PC-3 (cell line): ENCODE data around the gene SLC39A3.

- RAMPAGE, long total RNA: no peak
Observed at GRCh38 chr19:2135517-2135906, 15.9 kb downstream of the AP3D1 start.

- RAMPAGE, long total RNA: no peak
Observed at GRCh38 chr19:2164326-2164961, 711 bp downstream of the DOT1L start.

DNA sequence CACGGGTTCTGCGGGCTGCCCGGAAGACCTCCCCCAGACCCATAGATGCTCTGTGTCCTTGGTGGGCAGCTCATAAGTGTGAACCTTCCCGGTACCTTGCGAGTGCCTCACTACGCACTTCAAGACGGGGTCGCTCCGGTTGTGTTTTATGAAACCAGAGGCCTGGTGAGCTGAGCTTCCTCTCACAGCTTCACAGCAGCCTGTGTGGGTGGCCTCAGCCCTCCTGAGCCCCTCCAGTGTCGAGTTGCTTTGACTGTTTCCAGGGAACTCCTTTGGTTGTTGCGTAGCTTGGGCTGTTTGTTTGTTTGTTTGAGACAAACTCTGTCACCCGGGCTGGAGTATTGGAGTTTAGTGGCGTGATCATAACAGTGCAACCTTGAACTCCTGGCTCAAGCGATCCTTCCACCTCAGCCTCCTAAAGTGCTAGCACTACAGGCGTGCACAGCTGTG, 10.0 kb downstream of the DOT1L start:
- RAMPAGE, long total RNA: no peak

- RAMPAGE, long total RNA: no peak
Observed at GRCh38 chr19:2180755-2181314, 17.1 kb downstream of the DOT1L start.

- RAMPAGE, long total RNA: no peak
Observed at GRCh38 chr19:2189423-2190048, 25.8 kb downstream of the DOT1L start.

DNA sequence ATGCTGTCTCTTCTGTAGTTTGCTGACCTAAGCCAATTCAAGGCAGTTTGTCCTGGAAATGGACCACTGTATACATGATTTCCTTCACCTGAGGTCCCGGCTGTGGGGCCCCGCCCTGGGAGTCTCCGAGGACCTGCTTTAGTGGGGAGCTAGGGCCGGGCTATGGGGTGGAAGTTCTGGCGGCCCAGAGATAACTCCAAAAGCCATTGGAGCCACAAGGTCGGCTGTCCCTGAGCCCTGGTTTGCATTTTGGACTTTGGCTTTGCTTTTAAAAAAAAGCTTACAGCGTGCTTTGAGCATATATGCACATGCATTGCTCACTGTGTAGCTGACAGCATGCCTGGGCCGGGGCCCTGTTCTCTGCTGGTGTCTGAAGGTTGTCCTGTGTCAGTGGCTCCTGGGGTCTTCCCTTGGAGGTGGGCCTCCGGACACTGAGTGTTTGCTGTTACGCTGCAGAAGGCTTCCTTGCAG, 23.4 kb downstream of the PLEKHJ1 start:
- RAMPAGE, long total RNA: no peak

DNA sequence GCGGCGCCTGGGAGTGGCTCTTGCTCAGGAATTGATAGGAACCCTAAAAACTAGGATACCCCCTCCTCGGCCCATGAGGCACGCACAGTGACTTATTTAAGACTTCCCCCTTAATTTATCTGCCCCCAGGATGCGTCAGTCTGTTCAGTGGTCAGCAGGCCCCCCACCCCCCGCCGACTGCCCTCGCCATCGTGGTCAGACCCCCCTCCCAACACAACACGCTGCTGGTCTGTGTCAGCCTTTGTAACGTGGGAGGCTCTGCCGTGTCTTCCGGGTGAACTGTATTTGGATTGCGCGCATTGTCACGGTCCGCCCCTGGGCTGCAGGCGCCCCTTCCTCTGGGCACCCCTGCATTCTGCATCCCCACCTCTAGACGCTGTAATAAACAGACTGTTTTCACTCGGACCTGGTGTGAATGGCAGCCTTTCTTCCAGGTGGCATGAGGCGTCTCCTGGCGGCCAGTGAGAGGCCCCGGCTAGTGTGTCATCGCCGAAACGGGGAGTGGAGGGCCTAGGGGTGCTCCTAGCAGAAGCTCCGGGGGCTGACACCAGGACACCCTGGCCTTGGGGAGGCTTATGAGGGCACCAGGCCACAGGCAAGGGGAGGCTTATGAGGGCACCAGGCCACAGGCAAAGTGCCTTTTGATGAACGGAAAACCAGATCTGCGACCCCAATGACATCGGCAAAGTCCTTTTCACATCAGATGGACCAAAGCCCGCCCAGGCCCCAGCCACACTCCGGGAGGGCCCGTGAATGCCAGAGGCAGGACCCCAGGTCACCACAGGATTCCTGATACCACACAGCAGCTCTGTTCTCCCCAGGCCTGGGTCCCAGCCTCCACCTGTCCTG, 3.7 kb downstream of the PLEKHJ1 start:
- RAMPAGE, long total RNA: no peak

- RAMPAGE, long total RNA: no peak
Observed at GRCh38 chr19:2242097-2242814, 5.6 kb downstream of the SF3A2 start.

GRCh38 chr19:2245227-2246249, 3.6 kb upstream of the AMH start:
- RAMPAGE, long total RNA: no peak

DNA sequence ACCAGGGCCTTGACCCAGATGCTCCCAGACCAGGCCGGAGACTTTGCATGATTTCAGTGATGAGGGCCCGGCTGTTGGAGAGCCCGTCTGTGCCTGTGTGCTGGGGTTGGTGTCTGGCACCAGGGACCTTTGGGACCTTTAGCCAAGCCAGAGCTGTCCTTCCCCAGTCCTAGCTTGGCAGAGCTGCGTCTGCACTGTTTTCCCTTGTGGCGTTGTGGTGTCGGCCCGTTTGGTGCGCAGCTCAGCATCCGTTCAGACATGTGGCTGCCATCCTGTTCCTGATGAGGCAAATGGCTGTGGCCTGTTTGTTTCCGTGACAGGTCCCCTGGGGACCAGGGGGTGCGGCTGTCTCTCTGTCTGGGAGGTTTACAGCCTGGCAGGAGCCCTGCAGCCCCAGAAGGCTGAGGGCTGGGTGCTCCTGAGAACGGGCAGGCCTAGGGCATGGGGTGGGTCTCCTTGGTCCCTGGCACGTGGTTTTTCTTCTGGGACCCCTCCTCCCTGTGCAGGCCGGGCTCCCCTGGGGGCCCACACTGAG, 3.8 kb downstream of the SPPL2B start:
- RAMPAGE, long total RNA: no peak

- RAMPAGE, long total RNA: no peak
Observed at GRCh38 chr19:2368237-2368631, 8.2 kb downstream of the TMPRSS9 start.

DNA sequence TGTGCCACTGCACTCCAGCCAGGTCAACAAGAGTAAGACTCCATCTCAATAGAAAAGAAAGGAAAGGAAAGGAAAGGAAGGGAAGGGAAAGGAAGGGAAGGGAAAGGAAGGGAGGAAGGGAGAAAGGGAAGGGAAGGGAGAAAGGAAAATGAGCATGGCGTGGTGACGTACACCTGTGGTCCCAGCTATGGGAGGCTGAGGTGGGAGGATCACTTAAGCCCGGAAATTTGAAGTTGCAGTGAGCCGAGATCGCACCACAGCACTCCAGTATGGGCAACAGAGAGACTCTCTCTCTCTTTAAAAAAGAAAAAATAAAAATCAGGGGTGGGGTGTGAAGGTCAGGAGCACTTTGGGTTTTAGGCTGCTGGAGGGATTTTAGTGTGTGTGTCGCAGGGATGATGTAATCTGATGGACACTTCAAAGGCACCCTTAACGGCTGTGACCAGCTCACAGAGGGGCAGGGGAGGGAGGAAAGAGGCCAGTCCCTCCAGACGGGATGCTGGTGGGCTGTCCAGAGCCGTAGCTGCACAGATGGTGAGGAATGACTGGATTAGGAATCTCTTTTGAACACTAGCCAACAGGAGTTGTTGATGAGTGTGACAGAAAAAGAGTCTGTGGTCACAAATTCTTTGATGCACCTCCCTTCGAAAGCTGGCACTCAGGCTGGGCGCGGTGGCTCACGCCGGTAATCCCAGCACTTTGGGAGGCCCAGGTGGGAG, 27.5 kb downstream of the TMPRSS9 start:
- RAMPAGE, long total RNA: no peak

DNA sequence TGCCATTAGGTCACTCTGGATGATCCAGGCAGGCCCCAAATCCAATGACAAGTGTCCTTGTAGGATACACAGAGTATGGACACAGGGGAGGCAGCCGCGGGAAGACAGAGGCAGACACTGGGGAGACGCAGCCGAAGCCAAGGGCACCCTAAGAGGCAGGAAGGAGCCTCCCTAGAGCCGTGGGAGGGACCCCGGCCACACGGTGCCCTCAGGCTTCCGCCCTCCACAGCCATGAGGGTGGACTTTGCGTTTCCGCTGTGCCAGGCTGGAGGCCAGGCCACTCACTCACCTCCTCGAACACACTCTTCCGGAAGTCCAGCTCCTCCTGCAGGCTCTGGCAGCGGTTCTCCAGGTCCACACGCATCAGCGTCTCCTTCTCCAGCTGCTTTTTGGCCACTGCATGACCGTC, 10.5 kb upstream of the TIMM13 start:
- RAMPAGE, long total RNA: no peak

DNA sequence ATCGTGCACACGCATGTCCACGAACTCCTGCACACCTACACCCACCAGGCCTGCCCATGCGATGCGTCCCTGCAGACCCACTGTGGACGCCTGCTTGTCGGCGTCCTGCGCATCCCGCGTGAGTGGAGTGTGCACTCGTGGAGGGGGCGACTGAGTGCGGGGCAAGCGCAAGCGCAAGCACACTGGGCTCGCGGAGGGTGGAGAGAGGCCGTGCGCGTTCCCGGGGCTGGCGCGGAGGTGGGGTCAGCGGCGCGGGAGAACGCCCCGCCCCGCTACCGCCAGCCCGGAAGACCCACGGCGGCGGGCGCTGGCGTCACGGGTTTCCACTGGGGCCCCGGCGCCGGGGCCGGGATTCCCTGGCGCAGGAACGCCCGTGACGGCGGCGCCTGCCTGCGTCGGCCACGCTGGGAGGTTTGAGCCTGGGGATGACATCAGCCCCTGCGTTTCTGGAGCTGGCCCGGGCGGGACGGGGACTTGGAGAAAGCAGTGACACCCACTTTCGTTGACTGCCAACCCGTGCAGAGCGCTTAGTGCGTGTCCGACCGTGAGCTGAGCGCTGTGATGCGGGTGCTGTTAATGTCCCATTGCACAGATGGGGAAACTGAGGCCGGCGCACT, 18.8 kb downstream of the GADD45B start:
- RAMPAGE, long total RNA: no peak

DNA sequence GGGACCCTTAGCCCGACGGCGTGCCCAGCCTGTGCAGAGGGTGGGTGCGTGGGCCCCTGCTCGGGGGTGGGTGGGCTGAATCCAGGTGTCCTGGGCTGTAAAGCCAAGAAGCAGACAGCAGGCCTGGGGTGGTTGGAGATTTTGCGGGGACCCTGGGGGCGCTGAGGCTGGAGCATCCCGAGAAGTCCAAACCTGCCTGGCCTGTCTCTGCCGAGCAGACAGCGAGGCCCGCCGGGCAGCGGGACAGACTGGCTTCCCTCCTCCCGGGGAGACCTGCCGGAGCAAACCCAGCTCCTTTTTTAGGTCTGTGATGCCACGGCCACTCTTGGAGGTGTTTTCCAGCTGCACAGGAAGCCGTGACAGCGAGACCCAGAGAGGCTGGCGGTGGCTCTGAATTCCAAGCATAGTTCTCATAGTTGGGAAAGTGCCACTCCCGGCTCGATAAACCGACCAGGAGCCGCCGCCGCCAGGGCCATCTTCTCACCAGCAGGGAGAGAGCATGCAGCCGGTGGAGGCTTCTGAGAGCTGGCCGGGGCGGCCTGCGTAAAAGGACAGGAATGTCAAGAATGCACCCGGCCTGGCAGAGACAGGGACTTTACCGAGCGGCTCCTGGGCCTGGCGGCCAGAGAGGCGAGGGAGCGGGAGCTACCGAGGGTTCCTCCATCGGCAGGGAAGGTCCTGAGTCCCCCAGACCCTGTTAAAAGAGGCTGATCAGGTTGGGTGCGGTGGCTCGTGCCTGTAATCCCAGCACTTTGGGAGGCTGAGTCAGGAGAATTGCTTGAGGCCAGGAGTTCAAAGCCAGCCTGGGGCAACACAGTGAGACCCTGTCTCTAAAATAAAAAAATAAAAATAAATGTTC, 64.8 kb downstream of the GADD45B start:
- RAMPAGE, long total RNA: no peak

DNA sequence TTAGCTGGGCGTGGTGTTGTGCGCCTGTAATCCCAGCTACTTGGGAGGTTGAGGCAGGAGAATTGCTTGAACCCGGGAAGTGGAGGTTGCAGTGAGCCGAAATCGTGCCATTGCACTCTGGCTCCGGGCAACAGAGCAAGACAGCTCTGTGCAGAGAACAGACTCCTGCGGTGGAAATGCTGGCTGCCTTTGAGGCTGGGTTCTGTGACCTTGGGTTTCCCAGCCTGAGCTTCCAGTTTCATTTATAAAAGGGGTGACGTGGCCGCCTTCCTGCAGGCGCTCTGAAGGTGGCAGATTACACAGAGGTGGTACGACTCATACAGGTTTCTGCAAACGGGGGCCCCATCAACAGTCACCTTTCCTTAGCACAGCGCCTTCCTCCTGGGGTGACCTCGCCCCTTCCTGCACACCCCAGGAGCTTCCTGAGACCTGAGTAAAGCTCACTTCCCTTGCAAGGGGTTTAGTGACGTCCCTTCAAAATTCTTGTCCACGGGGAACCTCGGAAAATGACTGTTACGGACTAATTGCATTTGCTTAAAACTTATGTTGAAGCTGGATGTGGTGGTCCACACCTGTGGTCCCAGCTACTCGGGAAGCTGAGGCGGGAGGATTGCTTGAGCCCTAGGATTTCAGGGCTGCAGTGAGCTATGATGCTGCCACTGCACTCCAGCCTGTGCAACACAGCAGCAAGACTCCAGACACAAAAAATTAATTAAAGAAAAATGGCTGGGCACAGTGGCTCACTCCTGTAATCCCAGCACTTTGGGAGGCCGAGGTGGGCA, 81.6 kb downstream of the GNG7 start:
- RAMPAGE, long total RNA: no peak

GRCh38 chr19:2634128-2635391, 67.9 kb downstream of the GNG7 start:
- RAMPAGE, long total RNA: no peak

- RAMPAGE, long total RNA: no peak
Observed at GRCh38 chr19:2636048-2636785, 66.3 kb downstream of the GNG7 start.

DNA sequence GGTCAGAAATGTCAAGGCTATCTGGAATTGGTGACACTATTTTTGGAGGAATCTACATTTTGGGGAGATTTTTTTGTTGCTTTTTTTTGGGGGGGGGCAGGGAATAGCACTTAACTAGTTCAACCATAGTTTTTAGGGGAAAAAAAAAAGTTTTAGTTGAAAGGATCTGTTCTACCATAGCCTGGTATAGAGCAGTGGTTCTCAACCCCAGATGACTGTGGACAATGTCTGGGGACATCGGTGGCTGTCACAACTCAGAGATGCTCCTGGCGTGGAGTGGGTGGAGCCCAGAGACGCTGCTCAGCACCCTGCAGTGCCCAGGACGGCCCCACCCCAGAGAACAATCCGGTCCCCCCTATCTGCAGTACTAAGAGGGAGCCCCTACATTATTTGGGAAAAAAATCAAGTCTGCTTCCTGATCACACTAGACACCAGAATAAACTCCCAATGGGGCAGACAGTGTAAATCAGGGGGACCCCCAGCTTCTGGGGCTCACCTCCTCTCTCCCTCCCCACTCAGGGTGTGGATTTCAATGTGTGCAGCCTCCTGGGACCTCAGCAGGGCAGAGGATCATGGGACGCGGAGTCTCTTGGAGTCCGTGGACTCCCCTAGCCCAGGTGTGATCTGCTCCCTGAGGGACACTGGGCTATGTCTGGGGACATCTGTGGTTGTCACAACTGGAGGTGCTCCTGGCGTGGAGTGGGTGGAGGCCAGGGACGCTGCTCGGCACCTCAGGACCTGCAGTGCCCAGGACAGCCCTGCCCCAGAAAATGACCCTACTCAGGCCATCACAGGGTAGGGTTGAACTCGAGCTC, 8.1 kb downstream of the GNG7 start:
- RAMPAGE, long total RNA: no peak

- RAMPAGE, long total RNA: no peak
Observed at GRCh38 chr19:2739846-2740516, at the start of gene SLC39A3. SLC39A3 (minus strand) TSS chr19:2740017.